ENCODE measurements around a stretch of chr4.

DNA sequence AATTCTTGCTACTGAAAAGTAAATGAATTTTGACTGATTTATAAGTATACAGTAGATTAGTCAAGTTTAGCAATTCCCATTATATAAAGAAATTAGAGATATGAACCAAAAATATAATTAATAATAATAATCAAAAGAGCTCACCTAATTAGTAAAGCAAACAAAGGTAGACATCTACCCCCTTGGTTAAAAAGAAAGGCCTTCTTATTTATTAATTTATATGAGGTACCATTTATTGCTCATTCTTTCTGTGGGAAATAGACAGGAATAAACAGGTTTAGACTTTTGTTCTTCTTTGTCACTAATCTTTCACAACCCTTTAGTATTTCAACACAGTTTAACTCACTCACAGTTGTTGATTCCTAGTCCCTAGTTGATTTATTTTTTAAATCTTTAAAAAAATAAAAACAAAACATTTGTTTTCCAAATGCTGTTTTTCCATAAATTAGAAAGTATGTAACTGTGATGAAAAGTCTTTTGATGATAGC lies 5.6 kb downstream of the PPARGC1A start:
- PRO-cap = no peak
- RAMPAGE, long total RNA = no peak

GRCh38 chr4:23884655-23885125 lies 5.2 kb downstream of the PPARGC1A start:
- PRO-cap = no peak
- RAMPAGE, long total RNA = no peak

- PRO-cap = no peak
- RAMPAGE, long total RNA = no peak
Observed at GRCh38 chr4:23930579-23931456, 41.0 kb upstream of the PPARGC1A start.

GRCh38 chr4:24229862-24230383 lies 340.1 kb upstream of the PPARGC1A start:
- PRO-cap = no peak
- RAMPAGE, long total RNA = no peak

GRCh38 chr4:24236411-24236743 lies 346.5 kb upstream of the PPARGC1A start:
- PRO-cap = no peak
- RAMPAGE, long total RNA = no peak

DNA sequence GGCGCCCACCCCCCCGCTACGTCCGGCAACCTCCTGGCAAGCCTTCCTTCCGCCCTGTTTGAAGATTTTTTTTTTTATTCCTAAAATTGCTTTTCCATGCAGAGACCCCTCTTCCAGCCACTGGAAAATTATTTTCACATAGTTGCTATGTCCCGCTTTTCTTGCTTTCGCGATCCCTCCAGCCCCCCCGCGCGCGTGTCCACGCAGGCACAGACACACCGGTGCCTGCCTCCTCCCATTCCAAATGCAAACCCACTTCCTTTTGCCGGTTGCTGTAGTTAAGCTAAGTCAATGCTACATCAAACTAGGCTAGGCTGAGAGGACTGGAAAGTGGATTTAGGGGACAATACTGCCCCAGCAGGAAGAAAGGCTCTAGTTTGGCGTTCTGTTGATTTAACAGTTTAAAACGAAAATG lies 111.1 kb downstream of the DHX15 start:
- PRO-cap = no peak
- RAMPAGE, long total RNA = no peak

- PRO-cap = unidirectional peak, plus-strand start at chr4:24583552; bidirectional peak, plus-strand start at chr4:24583592, minus-strand start at chr4:24583588
- RAMPAGE, long total RNA = no peak
Observed at GRCh38 chr4:24583397-24584308, 701 bp downstream of the DHX15 start.

- PRO-cap = no peak
- RAMPAGE, long total RNA = no peak
Observed at GRCh38 chr4:24856694-24857153, 56.1 kb downstream of the CCDC149 start.

- PRO-cap = no peak
- RAMPAGE, long total RNA = no peak
Observed at GRCh38 chr4:25029236-25029711, 1.5 kb downstream of the LGI2 start.

DNA sequence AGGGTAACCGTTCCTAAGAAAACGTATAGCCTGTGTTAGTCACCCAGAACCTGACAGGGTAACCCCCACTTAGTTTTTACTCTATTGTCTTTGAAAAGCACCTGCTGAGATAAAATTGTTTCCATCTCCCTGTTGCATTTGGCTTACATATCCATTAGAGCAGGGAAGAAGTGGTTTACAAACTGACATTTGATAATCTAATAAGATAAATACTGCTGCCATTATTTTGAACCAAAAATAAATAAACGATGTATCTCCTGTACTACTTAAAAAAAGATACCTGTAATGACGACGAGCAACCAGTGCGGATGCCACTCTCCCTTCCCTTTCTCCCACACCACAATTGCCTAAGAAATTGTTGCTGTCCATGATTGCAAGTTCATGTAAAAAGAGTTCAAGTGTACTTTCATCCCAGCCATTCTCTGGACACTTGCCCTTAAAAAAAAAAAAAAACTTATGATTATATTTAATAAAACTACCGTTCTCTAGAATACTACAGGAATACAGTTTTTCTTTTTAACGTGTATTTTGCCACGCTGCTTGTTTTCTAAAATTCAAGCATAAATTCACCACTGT lies 1.5 kb downstream of the SEPSECS start:
- PRO-cap = no peak
- RAMPAGE, long total RNA = no peak

GRCh38 chr4:25280578-25281147 lies 31.9 kb upstream of the ZCCHC4 start:
- PRO-cap = no peak
- RAMPAGE, long total RNA = no peak

- PRO-cap = no peak
- RAMPAGE, long total RNA = no peak
Observed at GRCh38 chr4:25535279-25535596, 120.4 kb upstream of the SLC34A2 start.

- PRO-cap = no peak
- RAMPAGE, long total RNA = no peak
Observed at GRCh38 chr4:25788167-25788550, 74.6 kb downstream of the SEL1L3 start.

DNA sequence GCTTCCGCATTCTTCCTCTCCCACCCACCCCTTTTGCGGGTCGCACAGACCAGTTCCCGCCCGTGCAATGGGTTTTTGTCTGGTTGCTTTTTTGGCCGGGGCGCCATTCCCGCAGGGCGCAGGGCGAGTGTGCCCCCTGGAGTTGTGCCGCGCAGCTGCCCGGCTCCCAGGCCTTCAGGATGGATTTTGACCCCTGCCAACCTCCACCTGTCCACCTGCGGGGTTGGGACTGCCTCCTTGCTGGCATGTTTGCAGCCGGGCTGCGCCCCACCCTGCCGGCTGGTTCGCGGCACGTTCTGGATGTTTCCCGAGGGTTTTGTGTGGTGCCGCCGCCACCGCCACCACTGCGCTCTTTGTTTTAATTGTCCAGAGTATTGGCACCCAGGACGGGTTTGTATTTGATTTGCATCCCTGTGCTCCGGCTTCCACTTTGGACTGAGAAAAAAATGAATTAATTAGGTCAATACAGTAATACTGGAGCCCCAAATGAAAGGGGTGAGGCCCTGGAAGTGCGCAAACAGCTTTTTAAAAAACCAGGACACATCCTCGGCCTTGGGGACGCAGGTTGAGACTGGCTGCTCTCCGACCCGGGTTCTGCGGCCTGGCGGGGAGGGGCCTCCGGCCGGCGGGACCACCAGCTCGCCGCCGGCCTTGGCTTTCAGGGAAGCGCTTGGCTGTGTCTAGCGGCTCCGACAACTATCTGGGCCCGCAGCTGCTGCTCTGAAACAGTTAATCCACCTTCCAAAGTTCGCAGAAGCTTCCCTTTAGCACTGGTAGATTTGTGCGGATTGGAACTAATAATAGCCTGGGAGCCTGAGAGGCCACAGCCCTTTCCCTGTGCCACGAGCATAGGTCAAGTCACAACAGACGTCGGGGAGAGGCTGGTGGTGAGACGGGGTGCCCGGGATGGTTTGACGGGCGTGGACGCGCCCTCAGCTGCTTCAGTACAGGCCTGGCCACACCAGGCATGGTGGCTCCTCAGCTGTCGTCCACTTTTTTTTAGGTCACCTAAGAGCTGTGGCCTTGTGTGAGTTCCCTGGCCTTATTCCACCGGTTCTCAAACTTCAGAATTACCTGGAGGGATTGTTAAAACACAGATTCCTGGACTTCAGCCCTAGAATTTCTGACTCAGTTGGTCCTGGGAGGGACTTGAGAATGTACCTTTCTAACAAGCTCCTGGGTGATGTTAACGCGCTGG lies 1.0 kb upstream of the SEL1L3 start:
- PRO-cap = bidirectional peak, plus-strand start at position 301 of the sequence, minus-strand start at position 178 of the sequence; bidirectional peak, plus-strand start at position 658 of the sequence, minus-strand start at position 573 of the sequence
- RAMPAGE, long total RNA = no peak

- PRO-cap = no peak
- RAMPAGE, long total RNA = no peak
Observed at GRCh38 chr4:26020862-26021344, 106.9 kb downstream of the SMIM20 start.

GRCh38 chr4:26048528-26048980 lies 134.5 kb downstream of the SMIM20 start:
- PRO-cap = no peak
- RAMPAGE, long total RNA = no peak

DNA sequence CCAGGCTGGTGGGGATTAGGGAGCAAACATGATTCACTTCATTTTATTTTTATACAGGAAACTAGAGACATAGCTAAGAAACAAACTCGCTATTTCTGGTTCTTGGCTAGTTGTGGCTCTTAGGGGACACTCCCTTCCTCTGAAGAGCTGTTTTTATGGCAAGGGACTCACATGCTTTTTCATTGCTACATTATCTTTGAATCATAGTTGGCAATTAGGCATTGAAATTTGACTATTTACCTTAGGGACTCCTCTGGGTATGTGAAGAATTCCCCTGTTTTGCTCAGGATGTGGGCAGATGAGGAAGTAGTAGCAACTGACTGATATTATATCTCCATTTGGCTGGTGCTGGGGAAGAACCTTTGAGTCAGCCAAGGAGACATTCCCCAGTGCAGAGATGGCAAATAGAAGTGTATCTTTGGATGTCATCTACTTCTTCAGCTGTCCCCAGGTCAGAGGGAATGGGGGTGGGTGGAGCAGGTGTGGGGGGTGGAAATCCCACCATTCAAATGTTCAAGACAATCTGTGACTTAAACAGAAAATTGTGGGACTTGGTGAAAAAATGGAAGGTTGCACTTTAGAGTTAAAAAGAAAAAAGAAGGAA lies 174.6 kb downstream of the SMIM20 start:
- PRO-cap = no peak
- RAMPAGE, long total RNA = no peak

- PRO-cap = no peak
- RAMPAGE, long total RNA = no peak
Observed at GRCh38 chr4:26172011-26172461, 148.8 kb upstream of the RBPJ start.

DNA sequence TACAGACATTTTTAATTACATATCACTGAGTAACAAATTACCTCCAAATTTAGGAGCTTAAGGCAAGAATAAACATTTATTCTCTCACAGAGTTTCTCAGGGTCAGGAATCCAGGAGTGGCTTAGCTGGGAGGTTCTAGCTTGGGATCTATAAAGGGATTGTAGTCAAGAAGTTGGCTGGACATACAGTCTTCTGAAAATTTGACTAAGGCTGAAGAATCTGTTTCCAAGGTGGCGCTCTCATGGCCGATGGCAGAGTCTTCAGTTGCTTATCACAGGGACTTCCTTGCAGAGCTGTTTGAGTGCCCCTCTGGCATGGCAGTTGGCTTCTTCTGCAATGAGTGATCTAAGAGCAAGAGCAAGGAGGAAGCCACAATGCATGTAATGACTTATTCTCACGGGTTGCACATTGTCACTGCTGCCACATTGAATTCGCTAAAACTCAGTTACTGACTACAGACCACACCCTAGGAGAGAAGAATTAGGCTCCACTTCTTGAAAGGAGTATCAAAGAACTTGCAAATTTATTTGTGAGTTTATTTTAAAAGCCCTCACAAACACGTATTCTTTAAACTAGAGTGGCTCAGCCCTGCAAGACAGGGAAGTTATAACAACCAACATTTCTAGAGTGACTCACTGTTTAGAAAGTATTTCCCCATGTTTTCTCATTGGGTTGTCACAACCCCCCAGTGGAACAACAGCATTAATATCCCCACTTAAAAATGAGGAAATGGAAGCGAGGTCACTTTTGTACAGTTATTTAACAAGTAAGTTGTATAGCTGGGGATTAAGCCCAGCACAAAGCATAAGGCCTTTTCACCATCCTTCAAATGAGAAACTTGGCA lies 32.5 kb upstream of the RBPJ start:
- PRO-cap = no peak
- RAMPAGE, long total RNA = no peak

DNA sequence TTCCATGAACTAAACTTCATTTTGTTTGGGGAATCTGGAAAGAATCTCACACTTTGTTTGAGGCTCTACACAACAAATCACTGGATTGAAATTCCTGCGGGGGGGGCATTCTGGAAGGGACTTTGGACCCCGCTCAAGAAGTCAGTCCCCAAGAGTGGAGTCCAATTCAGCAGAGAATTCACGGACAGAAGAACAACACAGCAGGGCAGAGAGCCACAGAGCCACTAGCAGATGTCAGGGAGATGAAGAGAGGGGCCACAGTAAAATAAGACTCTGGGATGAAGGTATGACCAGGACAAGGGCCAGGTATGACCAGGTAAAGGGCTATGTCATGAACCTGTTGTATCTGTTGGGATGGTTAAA lies 7.4 kb upstream of the TBC1D19 start:
- PRO-cap = no peak
- RAMPAGE, long total RNA = no peak

All from OCI-LY7 (cell line).